Metastatic Breast Carcinoma in the Brain (tissue), 10 donors: Measurements from ENCODE around the gene USP25.

DNA sequence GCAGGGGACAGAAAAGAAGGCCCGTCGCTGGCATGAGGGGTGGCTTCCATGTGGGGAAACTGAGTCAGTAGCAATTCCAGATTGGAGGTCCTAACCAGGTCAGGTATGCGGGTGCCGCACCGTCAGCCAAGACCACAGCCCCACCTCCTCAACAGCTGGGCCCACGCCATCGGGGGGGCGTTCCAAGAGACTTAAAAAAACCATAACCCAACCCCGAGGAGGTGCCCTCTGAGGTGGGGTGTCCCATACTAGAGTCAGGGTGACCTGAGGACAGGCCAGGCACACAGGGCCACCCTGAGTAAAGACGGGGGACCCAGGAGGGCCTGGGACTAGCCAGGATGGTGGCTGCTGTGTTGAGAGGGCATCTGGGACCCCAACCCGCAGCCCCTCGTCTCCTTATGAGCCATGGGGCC, 5416.8 kb upstream of the TPTE start:
- PRO-cap, 10 experiments = no peak in any of the 10 experiments

GRCh38 chr21:5117534-5118026, 5403.8 kb upstream of the TPTE start:
- PRO-cap, 10 experiments = no peak in any of the 10 experiments

DNA sequence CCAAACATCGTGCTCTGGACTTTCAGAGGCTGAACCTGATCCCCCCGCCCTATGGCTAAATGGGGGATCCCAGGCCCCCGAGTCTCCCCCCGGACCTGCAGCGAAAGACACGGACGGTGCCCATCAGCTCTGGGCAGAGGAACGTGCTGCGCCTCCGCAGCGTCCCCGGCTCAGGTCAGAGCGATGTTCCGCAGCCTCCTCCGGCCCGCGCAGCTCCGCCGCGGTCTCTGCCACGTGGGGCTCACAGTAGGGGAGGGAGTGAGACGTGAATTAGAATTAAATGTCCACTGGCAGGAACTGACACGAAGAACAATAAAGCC, 4053.1 kb upstream of the TPTE start:
- PRO-cap, 10 experiments = no peak in any of the 10 experiments

DNA sequence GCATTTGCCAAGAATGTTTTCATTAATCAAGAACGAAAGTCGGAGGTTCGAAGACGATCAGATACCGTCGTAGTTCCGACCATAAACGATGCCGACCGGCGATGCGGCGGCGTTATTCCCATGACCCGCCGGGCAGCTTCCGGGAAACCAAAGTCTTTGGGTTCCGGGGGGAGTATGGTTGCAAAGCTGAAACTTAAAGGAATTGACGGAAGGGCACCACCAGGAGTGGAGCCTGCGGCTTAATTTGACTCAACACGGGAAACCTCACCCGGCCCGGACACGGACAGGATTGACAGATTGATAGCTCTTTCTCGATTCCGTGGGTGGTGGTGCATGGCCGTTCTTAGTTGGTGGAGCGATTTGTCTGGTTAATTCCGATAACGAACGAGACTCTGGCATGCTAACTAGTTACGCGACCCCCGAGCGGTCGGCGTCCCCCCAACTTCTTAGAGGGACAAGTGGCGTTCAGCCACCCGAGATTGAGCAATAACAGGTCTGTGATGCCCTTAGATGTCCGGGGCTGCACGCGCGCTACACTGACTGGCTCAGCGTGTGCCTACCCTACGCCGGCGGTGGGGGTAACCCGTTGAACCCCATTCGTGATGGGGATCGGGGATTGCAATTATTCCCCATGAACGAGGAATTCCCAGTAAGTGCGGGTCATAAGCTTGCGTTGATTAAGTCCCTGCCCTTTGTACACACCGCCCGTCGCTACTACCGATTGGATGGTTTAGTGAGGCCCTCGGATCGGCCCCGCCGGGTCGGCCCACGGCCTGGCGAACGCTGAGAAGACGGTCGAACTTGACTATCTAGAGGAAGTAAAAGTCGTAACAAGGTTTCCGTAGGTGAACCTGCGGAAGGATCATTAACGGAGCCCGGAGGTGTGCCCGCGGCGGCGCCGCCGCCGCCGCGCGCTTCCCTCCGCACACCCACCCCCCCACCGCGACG, 2266.3 kb upstream of the TPTE start:
- PRO-cap, 10 experiments = peak in 2 of 10 experiments; most common plus-strand start position 439 of the sequence (in 1)

DNA sequence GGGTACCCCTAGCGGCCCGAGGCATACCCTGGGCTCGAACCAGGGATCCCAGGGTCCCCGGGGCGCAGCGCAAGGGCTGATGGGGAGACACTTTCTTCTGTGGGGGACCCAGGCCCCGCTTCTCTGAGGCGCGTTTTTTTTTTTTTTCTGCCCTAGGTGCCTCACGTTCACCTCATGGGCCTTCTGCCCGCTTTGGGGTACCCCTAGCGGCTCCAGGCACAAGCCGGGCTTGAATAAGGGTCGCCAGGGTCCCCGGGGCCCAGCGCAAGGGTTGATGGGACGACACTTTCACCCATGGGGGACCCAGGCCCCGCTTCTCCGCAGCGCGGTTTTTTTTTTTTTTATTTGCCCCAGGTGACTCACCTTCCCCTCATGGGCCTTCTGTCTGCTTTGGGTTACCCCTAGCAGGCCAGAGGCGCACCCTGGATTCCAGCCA, 1483.4 kb upstream of the TPTE start:
- PRO-cap, 10 experiments = no peak in any of the 10 experiments

DNA sequence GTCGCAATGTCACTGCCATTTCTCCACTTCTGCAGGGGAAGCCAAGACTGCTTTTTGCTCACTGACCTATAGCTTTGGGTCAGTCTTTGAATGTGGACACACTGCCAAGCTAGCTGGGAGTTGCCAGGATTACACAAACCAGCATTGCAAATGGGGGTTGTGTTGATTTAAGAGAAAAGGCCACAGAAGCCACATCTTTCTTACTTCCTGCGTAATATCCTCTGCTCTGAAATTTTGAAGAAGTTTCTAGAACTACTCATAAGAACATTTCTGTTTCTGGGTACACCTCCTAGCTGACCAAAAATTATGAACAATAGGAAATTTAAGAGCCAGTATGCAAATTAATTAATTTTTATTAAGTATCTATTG, 45.8 kb upstream of the SAMSN1 start:
- PRO-cap, 10 experiments = peak in 1 of 10 experiments; most common minus-strand start position 76 of the sequence (in 1)

- PRO-cap, 10 experiments = no peak in any of the 10 experiments
Observed at GRCh38 chr21:14602720-14603022, 56.6 kb upstream of the SAMSN1 start.

DNA sequence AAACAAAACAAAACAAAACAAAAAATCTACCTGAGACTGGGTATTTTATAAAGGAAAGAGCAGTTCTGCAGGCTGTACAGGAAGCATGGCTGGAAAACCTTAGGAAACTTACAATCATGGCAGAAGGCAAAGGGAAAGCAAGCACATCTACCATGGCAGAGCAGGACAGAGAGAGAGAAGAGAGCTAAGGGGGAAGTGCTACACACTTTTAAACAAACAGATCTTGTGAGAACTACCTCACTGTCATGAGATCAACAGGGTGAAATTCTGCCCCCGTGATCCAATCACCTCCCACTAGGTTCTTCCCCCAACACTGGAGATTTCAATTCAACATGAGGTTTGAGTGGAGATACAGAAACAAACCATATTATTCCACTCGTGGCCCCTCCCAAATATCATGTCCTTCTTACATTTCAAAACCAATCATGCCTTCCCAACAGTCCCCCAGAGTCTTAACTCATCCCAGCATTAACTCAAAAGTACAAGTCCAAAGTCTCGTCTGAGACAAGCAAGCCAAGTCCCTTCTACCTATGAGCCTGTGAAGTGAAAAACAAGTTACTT, 198.4 kb upstream of the SAMSN1 start:
- PRO-cap, 10 experiments = peak in 1 of 10 experiments; most common minus-strand start position 182 of the sequence (in 1)

- PRO-cap, 10 experiments = no peak in any of the 10 experiments
Observed at GRCh38 chr21:14991001-14991878, 73.6 kb downstream of the NRIP1 start.

- PRO-cap, 10 experiments = peak in 1 of 10 experiments; most common plus-strand start chr21:15140764 (in 1); most common minus-strand start chr21:15140574 (in 1)
Observed at GRCh38 chr21:15140298-15141047, 75.7 kb upstream of the NRIP1 start.

GRCh38 chr21:15729890-15730815, at the start of gene USP25:
USP25 (plus strand) TSS chr21:15729982.
- PRO-cap, 10 experiments = peak in 10 of 10 experiments; most common plus-strand start chr21:15729982 (in 9); most common minus-strand start chr21:15730411 (in 3)

DNA sequence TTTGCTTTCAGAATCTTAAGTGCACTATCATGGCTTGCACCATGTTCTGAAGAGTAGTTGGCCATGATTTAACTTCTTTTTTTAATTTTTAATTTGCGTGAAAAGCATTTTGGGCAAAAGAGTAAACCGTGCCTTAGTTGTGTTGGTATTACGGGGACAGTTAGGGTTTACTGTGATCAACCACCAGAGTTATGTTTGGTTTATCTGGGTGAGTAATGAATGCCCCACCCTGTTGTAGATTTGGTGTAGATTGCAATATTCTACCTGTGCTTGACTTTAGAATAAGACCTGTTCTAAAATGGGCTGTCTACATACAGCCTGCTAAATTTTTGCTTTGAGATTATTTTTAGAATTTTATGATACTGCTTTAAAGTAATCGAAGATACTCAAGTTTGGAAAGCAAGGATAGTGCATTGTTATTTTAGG, 1.4 kb downstream of the USP25 start:
- PRO-cap, 10 experiments = peak in 2 of 10 experiments; most common minus-strand start position 162 of the sequence (in 1)

- PRO-cap, 10 experiments = no peak in any of the 10 experiments
Observed at GRCh38 chr21:15885532-15886038, 155.8 kb downstream of the USP25 start.

DNA sequence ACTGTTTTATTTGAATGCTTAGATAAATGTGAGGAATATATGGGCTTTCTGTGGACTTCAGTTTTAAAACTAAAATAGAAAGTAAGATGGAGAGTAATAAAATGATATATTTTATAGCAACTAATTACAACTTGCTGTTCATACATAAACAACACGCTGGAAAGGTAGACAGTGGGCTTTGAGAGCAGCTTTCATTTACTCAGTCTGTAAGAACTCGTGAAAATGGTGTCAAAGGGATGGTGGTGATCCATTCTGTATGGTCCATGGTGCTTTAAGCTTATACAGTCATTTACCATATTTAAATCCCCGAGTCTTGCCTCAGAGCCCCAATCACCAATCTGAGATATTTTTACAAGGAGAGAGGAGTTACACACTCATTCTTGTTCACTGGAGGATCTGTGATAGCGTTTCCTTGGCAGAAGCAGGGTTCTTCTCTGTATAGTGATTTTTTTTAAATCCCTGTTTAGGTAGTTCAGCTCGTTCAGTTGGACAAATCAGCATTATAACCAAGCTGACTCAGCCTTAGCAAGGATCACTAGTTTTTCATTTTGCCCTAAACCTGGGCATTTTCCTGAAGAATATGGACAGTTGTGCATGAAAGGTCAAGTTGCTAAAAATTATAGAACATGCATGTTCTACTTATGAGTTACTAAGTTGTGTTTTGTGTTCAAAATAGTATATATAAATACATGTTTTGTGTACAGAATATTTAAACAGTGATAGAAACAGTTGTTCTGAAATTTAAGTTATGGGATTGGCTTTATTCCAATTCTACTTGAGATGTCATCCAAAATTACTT, 694.6 kb downstream of the USP25 start:
- PRO-cap, 10 experiments = no peak in any of the 10 experiments

- PRO-cap, 10 experiments = peak in 1 of 10 experiments; most common plus-strand start chr21:16539101 (in 1)
Observed at GRCh38 chr21:16538956-16539203, 809.1 kb downstream of the USP25 start.

- PRO-cap, 10 experiments = no peak in any of the 10 experiments
Observed at GRCh38 chr21:16551737-16552241, 822.0 kb downstream of the USP25 start.

DNA sequence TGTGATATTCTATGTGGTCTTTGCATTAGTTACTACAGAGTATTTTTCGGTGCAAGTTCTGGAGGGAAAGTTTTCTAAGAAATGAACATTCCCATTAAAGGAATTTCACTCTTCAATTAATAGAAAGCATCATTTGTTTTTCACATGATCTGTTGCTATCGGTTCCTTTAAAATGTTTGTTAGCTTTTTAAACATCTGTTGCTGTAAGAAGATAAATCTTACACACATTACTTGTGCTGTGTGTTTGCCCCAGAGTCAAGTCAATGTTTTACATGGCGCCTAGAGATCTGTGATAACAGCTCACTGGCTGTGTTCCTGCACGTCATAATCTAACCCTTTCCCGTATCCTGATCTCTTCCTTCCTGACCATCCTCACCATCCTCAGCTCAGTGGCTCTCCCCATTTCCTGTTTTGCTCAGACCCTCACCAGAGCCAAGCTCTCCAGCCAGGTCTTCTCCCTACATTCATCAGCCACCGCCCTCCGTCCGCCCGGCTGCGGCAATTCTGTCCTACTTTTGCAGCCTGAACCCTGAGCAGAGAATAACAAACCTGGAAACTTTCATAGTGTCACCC, 824.6 kb downstream of the USP25 start:
- PRO-cap, 10 experiments = no peak in any of the 10 experiments

DNA sequence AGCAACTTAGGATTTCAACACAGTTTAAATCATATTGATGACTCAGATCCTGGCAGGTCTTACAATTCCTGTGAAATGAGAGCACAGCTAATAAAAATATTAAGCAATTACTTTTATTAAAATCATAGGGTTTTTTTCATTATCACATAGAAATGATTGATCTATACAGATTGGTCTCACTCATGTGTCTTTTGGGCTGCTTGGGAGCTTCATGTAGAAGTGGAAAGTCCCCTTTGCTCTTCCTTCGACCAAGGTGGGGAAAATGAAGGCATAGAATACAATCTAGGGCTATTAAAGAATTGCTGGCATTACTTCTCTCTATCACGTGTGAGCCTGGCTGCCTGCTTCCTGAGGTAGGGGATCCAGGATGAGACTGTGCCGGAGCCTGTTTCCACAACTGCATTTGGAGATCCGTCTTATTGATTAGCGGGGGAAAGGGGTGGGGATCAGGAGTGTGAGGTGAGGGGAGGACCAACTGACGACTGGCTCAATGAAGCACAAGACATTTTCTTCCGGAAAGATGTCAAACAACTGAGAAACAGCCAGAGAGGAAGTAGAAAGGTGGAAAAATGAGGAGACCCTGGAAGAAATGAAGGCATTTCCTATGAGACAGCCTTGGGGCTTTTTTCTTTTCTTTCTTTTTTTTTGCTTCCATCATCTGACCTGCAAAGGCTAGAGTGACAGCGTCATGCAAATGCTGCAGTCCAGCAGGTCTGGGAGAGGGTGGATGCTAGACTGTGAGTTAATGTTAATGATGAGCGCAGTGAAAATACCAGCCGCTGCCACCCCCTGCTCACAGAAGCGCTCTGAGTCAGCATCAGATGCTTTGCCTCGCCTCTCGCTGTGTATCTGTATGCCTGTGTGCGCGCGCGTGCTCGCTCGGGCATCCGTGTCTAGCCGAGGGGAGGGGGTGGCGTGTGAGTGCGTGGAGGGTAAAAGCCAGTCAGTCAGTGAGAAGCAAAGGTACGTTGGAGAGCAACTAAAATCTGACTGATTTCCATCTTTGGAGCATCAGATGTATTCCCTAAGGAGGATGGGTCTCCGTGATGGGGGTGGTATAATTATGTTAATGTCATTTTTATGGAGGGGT, 858.3 kb downstream of the USP25 start:
- PRO-cap, 10 experiments = peak in 8 of 10 experiments; most common plus-strand start position 942 of the sequence (in 3); most common minus-strand start position 808 of the sequence (in 5)

DNA sequence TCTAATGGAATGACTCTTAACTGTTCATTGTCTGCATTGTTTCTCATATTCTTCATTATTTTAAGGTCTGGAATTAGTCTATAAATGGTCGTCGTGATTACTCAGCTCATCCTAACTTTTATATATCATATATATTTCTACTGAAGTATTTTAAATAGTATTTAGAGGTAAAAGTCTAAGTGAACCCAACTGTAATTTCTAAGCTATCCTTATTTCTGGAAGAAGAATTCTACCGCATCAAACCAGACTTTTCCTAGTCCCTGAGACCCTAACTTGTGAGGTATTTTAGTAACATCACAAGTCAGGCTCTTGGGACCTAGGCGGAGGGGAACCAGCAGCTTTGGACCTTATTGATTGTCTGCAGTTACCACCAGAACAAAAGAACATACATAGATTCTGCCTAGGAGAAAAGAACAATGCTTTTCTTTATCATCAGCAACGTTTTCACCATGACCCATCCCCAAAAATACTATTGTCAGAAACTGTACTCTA, 860.3 kb downstream of the USP25 start:
- PRO-cap, 10 experiments = no peak in any of the 10 experiments

- PRO-cap, 10 experiments = no peak in any of the 10 experiments
Observed at GRCh38 chr21:16835819-16836099, 677.1 kb upstream of the CXADR start.